ENCODE measurements around the genes CPNE5 and PPIL1.

- RRBS = no CpG with 5 or more reads among the region's 7 CpGs
These were observed 7.4 kb upstream of the MAPK13 start for GRCh38 chr6:36122793-36123348.

DNA sequence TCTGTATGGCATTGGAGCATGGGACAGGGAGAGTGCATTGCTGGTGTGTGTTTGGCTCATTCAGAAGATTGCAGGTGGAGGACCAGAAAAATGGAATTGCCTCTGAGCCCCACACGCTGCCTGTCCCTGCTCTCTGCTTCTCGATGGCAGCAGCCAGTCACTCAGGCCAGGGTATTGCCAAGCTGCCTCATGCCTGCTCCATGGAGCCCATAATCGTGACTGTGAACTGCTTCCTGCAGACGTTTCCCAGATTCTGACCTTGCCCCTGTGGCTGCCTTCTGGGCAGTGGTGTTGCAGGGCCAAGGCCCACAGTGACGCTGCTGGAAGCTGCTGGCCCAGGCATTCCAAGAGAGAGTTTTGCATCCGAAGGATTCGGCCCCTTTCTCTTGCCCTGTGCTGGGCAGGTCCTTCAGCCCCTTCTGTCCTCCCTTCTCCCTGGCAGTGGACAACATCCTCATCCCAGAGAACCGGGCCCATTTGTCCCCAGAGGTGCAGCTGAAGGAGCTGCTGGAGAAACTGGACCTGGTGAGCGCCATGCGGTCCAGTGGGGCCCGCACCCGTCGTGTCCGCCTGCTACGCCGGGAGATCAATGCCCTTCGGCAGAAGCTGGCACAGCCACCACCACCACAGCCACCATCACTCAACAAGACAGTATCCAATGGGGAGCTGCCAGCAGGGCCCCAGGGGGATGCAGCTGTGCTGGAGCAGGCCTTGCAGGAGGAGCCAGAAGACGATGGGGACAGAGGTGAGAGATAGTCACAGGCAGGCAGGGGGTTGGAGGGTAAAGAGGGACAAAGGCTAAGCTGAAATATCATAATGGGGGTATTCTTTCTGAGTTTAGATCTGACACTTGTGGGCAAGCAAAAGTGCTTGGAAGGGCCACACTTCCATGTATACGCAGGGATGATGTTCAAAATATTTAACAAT is 14.5 kb downstream of the BRPF3 start:
- RRBS = 100% methylated on average over 1 of the region's 19 CpGs

- RRBS = no CpG with 5 or more reads among the region's 4 CpGs
These were observed 26.4 kb downstream of the BRPF3 start for GRCh38 chr6:36222907-36223417.

DNA sequence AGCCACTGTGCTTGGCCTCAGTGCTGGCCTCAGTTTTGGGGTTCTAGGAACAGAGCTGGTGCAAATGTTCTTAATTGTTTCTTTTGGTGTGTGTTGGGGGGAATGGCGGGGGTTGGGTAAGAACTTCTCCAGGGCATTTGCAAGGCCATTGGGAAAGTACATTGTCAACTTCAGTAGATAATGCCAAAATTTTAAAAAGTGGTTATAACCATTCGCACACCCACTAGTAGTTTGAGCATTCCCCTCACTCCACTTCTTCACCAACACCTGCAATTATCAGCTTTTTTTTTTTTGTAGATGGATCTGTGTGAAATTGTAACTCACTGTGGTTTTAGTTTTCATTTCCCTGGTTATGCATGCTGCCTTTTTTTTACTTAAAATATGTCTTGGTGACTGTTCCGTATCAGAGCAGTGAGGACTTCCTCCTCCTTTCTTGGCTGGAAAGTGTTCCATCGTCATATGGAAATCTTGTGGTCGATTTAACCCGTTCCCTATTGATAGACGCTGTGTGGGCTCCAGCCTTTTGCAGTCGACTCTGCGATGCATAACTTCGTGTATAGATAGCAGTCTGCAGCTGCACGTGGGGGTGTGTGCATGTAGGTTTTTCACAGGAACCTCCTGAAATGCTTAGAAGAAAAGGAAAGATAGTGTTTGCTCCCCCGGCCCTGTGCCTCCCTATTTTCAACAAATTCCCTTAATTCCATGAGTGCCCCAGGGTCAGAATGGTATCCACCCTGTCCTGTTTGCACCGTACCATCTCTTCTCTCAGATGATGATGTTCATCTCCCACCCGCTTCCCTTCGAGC is 28.2 kb upstream of the PNPLA1 start:
- RRBS = no CpG with 5 or more reads among the region's 15 CpGs

DNA sequence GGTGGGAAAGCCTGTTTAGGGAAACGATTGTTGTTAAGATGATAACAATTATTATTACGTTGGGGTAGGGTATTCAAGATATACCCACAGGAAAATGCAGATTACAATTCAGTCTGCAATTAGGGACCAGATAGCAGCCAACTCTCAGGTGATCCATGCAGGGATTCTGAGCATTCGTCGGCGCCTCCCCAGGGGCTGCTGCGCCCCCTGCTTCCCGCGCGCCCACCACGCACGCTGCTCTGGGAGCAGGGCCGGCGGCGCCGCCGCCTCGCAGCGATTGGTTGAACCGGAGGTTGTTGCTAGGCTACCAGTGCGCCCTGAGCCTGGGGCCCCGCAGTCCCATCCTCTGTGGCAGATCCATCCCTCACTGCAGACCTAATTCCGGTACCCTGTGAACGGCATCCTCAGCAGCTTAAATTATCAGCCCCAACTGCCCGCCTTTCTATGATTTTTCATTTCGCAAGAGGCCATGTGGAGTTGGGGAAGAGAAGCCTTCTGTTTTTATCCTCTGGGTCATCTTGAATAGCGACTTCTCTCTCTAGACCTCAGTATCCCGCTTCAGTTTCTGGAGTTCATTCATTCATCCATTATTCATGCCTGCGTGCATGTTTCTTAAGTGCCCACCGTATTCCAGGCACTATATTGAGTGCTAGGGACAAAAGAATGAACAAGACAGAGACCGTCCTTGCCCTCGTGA is 15.3 kb downstream of the PNPLA1 start:
- RRBS = 7% methylated on average over 3 of the region's 31 CpGs

GRCh38 chr6:36368920-36369430 is 18.5 kb downstream of the ETV7 start:
- RRBS = no CpG with 5 or more reads among the region's 11 CpGs

DNA sequence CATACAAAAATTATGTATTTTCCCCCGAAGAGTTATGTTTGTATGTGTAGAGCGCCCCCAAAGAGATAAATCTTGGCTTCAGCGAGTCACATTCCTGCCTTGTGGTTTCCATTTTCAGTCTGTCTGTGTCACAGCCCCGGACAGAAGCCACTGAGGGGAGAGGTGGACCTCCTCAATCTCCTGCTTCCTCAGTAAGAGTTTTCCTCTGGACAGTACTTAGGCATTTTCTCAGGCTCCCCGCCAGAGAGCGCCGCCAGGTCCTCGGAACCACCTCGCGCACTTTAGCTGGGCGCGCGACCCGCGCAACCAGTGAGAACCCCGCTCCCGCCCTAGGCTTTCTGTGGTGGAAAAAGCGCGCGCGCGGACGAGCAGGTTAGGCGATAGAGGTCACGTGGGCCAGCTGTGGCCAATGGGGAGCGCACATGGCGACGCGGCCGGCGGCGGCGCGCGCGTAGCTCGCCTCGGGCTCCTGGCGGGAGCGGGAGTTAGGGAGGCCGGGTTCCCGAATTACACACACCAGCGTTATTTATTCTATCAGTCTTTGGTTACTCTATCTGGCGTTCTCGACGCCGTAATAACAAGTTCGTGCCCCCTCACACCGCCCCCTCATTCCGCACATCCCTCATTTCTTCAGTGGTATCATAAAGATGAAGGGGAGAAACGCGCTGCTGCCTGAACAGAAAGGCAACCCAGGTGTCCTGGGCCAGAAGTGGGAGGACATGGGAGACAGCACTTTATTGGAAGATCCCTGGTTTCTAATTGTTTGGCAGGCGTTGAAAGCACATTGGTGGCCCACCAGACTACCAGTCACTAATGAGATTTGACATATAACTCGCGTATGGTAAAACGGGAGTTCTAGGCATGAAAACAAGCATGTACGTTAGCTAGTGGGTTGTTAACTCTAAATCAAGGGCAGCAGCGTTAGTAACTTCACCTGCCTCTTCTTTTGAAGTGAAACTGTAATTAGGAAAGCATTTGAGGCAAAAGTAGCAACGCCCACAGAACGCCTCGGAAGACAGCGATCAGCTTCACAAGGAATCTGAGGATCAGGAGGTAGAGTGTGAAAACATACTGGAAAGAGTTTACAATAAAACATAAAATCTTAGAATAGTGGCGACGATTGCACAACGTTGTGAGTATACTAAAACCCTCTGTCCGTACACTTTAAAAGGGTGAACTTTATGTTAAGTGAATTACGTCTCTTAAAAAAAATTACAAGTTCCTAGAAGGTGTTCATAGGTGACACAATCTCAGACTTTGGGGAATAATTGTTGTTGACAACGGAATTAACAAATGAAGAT is 19.1 kb downstream of the PXT1 start:
- RRBS = 3% methylated on average over 12 of the region's 68 CpGs

- RRBS = no CpG with 5 or more reads among the region's 6 CpGs
These were observed 37.1 kb downstream of the STK38 start for GRCh38 chr6:36510084-36510582.

DNA sequence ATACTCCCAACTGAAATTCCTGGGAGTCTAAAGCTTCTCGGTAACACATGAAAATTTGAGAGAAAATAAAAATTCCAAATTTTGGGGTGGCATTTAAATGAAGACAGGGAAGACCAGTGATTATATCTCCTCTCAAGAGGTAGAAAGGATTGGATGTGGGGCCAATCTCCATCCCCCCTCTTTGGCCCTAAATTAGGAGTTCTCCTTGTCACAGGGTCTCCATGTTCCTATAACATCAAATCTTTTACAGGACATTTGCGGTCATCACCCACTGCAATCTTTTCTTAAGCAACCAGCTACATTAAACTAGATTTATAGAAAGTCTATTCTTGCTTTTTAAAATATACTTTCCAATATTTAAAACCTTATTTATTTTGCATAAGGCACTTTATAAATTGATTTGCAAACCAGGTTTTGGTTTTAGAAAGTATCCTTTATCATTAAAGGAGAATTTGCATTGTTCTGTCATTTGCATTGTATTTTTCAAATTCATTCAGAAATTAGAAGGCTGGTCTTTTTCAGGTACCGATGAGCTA is 26.5 kb downstream of the STK38 start:
- RRBS = no CpG with 5 or more reads among the region's 3 CpGs

DNA sequence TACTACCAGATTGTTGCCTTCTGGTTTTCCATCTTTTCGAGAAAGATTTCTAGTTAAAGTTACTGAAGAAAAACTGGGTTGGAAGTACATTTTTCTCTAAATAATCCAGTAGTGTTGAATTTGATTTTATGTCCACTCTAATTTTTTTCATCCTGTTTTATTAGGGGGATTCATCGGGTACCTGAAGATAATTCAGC is 10.7 kb downstream of the SRSF3 start:
- RRBS = no CpG with 5 or more reads among the region's 2 CpGs

- RRBS = no CpG with 5 or more reads among the region's 6 CpGs
These were observed 11.1 kb downstream of the SRSF3 start for GRCh38 chr6:36605162-36605665.

DNA sequence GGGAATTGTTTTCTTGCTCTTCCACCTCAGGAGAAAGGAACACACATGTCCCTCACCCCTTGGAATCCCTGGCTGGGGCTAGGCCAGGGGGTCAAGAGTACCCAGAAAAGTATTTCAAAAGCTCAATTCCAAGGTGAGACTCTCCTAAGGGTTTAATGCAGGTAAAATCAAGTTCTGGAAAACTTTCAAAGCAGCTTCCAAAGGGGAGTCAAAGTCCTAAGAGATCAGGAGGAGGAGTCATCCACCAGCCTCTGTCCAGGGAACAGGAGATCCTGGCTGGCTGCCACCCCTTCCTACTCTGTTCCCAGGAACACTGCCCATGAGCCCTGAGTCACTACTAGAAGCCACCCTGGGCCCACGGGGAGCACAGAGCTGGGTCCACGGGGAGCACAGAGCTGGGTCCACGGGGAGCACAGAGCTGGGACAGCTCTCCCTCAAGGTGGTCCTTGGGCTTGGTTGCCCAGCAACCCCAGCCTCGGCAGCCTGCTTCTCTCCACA is 35.5 kb upstream of the CDKN1A start:
- RRBS = no CpG with 5 or more reads among the region's 4 CpGs

GRCh38 chr6:36666824-36667702 is 11.5 kb upstream of the CDKN1A start:
- RRBS = no CpG with 5 or more reads among the region's 10 CpGs

DNA sequence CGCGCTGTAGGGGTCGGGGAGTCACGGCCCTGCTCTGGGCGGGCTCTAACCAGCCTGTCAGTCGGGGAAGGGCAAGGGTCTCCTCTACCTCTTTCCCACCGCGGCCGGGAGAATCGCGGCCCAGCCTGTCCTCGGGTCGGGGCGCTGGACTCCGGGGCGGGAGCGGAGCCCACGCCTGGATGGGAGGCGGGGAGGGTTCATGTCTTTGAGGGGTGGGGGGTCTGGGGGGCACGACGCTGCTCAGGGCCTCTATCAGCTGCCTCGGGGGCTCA is 1.1 kb downstream of the CDKN1A start:
- RRBS = 3% methylated on average over 7 of the region's 22 CpGs

GRCh38 chr6:36753142-36753557 is 55.5 kb downstream of the RAB44 start:
- RRBS = no CpG with 5 or more reads among the region's 5 CpGs

DNA sequence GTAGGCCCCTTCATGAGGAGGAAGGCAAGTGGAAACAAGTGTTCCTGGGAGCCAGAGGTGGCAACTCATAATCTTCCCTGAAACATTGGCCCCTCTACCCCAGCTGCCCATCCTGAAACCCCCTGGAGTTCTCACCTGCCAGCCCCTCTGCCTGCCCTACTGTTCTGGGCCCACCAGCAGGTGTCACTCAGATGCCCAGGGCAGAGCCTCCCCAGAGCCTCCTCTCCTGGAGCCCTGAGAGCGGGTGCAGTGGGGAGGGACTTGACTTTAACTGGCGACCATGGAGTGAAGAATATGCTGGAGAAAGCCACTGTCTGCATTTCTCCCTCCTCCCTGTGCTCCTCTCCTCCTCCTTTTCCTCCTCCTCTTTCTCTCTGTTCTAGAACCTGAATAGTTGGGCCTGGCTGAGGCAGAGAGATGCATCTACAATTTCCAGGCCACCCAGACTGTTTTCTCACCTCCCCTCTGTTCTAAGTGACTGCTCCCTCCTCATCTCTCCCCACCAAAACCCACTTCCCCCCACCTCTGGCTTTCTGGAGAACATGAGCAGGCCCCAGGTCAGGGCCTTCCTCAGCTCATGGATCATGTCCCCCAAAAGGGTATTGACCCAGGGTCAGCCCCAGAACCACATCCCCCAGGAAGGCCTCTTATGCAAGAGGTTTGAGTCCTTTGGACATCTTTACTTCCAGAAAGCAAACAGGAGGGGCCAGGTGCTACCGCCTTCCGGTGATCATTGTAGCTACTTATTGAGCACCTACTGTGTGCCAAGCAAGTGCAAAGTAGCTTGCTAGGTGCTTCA is 2.7 kb downstream of the CPNE5 start:
- RRBS = no CpG with 5 or more reads among the region's 4 CpGs

GRCh38 chr6:36839287-36840329 is at the start of gene CPNE5:
CPNE5 (minus strand) TSS chr6:36839444.
- RRBS = 2% methylated on average over 42 of the region's 106 CpGs

GRCh38 chr6:36850099-36850534 is 10.9 kb upstream of the CPNE5 start:
- RRBS = no CpG with 5 or more reads among the region's 6 CpGs

- RRBS = 2% methylated on average over 7 of the region's 59 CpGs
These were observed at the start of gene PPIL1 for GRCh38 chr6:36874251-36875393. PPIL1 (minus strand) TSS chr6:36874803.

DNA sequence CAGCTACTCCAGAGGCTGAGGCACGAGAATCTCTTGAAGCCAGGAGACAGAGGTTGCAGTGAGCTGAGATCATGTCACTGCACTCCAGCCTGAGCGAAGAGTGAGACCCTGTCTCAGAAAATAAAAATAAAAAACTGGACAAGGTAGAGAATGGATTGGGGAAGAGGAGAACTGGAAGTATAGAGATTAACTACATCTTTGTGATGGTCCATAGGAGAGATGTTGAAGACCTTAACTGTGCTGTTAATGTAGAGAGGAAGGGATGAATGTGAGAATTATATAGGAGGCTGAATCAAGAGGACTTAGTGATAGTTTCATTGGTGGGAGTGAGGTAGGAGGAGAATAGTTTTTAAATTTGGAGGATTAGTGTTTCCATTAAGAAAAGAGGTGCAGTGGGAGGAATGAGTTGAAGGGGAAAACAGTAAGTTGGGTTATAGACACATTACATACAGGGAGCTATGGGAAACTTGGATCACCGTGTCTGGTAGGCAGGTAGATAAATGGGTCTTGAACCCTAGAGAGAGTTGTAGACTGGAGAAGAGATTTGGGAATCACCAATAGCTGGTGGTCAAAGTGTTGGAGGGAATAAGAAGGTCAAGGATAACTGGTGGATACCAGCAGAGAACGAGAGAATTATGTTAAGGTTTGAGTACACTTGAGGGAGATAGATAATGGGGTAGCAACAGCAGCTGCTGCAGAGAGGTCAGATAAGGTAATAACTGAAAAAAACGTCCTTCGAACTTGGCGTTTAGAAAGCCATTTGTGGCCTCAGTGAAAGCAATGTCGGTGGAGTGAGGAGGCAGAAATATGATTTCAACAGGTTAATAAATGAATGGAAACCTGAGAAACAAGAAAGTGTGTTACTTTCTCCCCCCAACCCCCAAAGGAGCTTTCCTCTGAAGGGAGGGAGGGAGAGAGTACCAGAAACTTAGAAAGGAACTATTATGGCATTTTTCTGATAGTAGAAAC is 3.0 kb downstream of the C6orf89 start:
- RRBS = no CpG with 5 or more reads among the region's 8 CpGs

Measured in iris pigment epithelial cell (primary cell).